ENCODE data around the genes FREM1, TTC39B and PSIP1.

DNA sequence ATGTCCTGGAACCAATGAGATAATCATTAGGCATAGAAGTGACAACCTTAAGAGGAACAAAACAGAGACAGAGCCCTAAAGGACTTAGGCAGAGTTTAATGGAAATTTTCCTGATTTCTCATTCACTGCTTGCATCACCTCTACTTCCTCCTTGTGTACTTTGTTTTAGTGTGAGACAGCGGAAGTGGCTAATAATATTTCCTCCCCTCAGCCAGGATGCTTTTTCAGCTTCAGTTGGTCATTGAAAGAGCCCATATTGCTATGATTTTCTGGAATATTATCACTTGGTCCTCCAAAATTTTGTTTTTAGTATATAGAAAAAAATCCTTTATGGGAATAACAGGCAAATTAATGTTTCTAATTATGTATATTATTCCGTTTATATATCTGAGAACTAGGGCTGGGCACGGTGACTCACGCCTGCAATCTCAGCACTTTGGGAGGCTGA is 153.5 kb upstream of the MPDZ start:
- RRBS: no CpG with 5 or more reads among the region's 4 CpGs

DNA sequence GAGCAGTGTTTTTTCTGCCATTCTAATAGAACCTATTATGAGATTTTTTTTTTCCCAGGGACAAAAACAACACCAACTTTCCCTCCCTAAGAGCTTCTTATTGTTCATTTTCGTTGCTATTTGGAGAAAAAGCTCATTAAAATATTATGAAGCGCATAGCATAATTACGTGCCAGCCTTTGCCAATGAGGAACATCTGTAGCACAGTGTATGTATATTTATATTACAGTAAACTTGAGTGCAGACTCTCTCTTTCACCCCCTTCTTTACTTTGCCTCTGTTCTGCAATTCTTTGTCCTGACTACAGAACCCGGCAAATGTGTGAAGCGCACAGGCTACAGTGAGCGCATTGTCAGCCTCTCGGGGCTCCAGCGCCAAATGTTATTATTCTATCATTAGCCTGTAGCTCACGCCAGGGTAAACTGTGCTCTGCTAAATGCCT is 163.8 kb upstream of the MPDZ start:
- RRBS: no CpG with 5 or more reads among the region's 9 CpGs

- RRBS: no CpG with 5 or more reads among the region's 7 CpGs
Observed at GRCh38 chr9:13487873-13488341, 208.4 kb upstream of the MPDZ start.

DNA sequence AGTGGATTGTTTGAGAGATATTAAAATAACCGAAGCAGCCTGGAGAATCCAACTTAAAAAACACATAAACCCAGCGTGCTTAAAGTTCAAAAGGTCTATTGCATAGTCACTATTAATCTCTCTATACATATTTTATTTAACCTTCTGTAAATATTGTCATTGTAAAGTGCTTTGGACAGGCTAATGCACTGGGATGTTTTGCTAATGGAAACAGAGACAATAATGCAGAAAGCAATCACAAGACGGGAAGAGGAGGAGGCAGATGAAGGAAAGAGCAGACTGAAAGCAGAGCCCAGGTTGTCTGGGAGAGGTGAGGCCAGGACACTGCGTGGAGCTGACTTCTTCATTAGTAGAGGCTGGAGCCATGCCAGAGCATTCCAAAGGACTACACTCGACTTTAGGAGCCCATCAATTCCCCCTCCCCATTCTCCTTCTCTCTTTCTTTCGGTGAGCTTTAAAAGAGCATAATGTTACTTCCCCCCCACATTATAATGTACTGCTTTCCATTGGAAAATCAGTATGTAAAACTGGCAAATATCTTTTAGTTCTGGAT is 307.2 kb upstream of the MPDZ start:
- RRBS: no CpG with 5 or more reads among the region's 6 CpGs

GRCh38 chr9:14123754-14124221 is 190.2 kb downstream of the NFIB start:
- RRBS: no CpG with 5 or more reads among the region's 5 CpGs

GRCh38 chr9:14221526-14222061 is 92.3 kb downstream of the NFIB start:
- RRBS: no CpG with 5 or more reads among the region's 1 CpG

DNA sequence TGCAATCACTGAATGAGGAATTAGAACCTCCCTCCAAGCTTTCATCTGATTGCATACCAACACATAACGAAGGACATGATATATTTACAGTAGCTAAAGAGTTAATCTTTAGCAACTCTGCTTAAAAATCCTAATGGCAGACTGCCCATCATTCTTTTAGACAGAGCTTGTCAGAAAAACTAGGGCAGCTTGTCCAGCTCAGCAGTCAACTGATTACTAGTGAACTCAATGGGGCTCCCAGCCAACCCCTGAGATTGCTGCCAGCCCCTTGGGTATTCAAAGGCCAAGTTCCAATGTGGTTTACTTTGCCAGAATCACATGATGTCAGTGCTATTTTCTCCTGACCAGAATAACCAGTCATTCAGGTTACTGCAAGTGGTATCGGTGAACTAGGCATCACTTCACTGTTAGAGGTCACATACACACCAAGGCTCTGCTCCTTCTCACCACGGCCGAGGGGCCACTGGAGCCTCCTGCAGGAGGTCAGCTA is 62.7 kb downstream of the NFIB start:
- RRBS: no CpG with 5 or more reads among the region's 4 CpGs

GRCh38 chr9:14347436-14348392 is 33.8 kb upstream of the NFIB start:
- RRBS: no CpG with 5 or more reads among the region's 63 CpGs

- RRBS: no CpG with 5 or more reads among the region's 56 CpGs
Observed at GRCh38 chr9:14348393-14349425, 34.8 kb upstream of the NFIB start.

GRCh38 chr9:14650763-14651644 is 42.2 kb downstream of the ZDHHC21 start:
- RRBS: no CpG with 5 or more reads among the region's 2 CpGs

GRCh38 chr9:14909687-14910744 is at the start of gene FREM1:
TSS of gene FREM1 (minus strand) at chr9:14910428.
- RRBS: no CpG with 5 or more reads among the region's 19 CpGs

GRCh38 chr9:15306798-15307766 is at the start of gene TTC39B:
TSS of gene TTC39B (minus strand) at chr9:15307216.
- RRBS: 2% methylated on average over 32 of the region's 73 CpGs

GRCh38 chr9:15469759-15470435 is 40.9 kb downstream of the PSIP1 start:
- RRBS: no CpG with 5 or more reads among the region's 2 CpGs

- RRBS: no CpG with 5 or more reads among the region's 1 CpG
Observed at GRCh38 chr9:15485628-15486266, 25.0 kb downstream of the PSIP1 start.

DNA sequence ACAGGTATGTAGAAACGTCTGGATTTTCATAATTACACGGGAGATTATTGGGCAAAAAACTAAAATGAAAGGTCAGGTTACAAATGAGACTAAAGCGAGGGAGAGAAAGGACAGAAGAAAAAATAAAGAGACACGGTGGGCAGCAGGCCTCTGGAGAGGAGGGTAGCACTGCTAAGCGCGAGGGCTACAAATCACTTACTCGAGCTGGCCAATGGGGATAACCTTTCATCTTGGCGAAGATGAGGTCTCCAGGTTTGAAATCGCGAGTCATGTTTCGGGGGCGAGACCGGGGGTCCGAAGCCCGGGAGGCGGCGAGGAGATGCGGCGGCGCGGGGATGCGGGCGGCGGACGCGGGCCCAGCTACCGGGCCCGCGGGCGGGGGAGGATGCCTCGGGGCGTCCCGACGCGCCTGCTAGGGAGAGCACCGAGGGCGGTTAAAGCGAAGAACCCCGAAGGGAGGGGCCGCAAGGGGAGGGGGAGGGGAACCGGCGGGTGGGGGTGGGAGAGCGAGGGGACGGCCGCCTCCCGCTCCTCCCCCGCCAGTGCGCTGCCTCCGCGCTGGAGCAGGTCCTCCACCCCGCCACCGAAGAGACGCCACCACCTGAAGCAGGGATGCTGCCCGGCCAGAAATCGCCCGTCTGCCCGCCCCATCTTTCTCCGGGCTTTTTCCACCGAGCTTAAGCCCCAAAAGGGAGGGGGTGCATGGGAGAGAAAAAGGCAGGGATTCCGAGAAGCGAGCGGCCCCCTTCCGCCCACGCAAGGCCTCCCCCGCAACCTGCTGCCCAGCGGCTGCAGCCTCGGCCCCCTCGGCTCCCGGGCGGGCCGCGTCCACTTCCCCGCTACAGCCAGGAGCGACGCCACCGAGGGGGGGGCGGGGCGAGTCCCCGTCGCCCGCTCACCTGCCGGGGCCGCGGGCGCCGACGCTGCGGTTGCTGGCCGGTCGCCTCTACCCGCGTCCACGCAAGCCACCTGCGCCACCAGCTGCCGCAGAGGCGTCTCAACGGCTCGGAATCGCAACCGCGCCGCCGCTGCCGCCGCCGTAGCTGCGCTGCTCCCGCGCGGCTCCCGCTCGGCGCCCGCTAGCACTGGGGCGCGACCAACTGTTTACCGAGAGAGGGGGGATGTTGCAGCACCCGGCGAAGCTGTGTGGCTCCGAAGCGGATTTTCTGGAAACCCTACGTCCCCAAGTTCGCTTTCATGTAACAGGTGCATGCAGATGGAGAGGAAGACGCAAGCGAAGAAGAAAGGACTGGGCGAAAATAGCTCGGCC is at the start of gene PSIP1:
Gene PSIP1 (minus strand): TSS at position 1,053 of the 1,270 bp plus-strand sequence.
- RRBS: under 1% methylated on average over 22 of the region's 127 CpGs

GRCh38 chr9:16413752-16414054 is 456.8 kb downstream of the BNC2 start:
- RRBS: no CpG with 5 or more reads among the region's 5 CpGs

DNA sequence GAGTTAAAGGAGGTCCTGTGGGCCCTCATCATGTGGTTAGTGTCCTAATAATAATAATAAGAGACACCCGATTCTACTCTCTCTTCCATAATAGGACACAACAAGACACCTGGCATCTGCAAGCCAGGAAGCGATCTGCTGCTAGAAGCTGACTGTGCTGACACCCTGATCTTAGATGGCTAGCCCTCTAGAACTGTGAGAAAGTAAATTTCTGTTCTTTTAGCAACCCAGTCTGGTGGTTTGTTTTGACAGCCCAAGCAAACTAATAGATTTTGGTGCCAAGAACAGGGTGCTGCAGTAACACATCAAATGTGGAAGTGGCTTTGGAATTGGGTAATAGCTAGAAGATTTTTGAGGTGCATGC is 153.6 kb upstream of the SH3GL2 start:
- RRBS: no CpG with 5 or more reads among the region's 2 CpGs

- RRBS: no CpG with 5 or more reads among the region's 1 CpG
Observed at GRCh38 chr9:17498629-17499028, 80.2 kb upstream of the SH3GL2 start.

GRCh38 chr9:18438149-18439155 is 35.5 kb upstream of the ADAMTSL1 start:
- RRBS: 4% methylated on average over 5 of the region's 41 CpGs

- RRBS: no CpG with 5 or more reads among the region's 13 CpGs
Observed at GRCh38 chr9:19166427-19166841, 39.1 kb upstream of the PLIN2 start.

All from pericardium (tissue), 1 donor.